Myometrial cell (primary cell): ENCODE data around the genes ERP44, RNF20, CYLC2 and OR13D1.

DNA sequence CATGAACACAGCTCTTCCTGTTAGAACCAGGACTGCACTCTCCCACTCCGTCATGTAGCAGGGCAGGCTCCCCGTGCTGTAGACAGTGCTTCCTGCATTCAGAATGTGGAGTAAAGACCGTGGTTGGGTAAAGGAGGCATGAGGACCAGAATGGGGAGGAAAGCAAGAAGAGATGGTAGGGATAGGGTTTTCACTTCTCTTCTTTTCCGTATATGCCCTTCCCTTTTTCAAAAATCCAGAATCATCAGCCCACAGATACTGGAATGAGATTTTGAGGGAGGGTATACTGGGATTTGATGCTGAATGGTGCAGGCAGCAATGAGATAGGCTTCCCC, 4.1 kb downstream of the SEC61B start:
- RAMPAGE, long total RNA: no peak

DNA sequence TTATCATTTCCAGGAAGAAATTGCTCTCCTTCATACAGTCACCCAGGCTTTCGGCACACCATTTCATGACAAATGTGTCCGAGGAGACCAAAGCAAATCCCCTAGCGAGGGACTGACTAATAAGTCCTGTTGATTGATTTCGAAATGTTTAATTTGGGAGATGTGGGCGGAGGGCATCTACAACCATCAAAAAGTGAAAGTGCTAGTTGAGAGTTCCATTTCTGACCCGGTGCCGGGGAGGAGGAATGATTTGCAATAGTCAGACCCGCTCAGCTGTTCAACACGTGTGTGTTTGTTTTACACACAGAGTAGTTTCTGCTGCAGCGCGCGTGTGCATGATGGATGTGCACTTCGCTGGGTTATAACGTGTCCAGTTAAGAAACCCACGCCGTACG, 908 bp upstream of the NR4A3 start:
- RAMPAGE, long total RNA: no peak

- RAMPAGE, long total RNA: no peak
Observed at GRCh38 chr9:99823381-99823653, 1.6 kb downstream of the NR4A3 start.

GRCh38 chr9:99824553-99825148, 3.0 kb downstream of the NR4A3 start:
- RAMPAGE, long total RNA: no peak

- RAMPAGE, long total RNA: no peak
Observed at GRCh38 chr9:99931310-99931918, 25.0 kb downstream of the STX17 start.

DNA sequence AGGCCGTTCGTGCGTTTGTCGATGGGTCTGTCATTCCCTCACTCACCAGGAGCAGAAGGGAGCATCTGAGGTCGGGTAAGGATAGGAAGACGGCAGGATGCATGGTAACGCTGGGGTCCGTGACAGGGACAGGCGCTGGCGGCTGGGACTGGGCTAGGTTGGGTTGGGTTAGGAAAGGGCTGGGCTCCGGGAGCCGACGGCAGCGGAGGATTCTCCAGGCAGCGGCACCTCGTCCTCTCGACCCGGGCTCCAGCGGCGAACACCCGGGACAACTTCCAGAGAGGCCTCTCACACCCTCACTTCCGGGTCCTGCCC, at the start of gene ERP44:
Gene ERP44, minus strand, starts transcription at position 263 of the 315 bp plus-strand sequence.
- RAMPAGE, long total RNA: start-site peak on the minus strand centred at position 258 of the sequence, 39 bp wide, 22 and 487 reads in 2 replicates

DNA sequence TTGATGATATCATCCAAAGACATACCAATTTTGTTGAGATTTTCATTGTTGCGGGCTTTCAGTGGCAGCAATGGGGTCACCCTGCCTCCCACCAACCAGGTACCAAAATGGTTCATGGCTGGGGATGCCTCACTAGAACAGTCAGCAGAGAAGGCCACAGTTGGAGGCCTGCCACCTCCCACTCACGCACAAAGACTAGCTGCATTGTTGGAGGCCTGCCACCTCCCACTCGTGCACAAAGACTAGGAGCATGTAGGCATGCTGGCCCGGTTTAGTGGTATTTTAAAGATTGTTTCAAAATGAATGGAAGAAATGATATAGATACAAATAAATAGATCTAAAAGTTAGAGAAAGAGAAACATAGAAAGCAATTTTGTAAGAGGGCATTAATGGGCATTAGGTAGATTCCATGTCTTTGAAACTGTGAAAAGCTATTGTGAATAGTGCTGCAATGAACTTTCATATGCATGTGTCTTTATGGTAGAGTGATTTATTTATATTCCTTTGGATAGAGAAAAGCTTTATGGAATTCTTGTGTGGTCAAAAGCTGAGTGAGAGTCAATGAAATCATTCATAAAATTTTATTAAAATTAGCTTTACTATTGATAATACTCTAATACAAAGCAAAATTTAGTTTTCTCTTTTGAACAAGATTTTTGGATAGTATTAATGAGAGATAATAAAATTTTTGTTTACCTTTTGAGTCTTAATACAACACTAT, 8.2 kb downstream of the BAAT start:
- RAMPAGE, long total RNA: no peak

DNA sequence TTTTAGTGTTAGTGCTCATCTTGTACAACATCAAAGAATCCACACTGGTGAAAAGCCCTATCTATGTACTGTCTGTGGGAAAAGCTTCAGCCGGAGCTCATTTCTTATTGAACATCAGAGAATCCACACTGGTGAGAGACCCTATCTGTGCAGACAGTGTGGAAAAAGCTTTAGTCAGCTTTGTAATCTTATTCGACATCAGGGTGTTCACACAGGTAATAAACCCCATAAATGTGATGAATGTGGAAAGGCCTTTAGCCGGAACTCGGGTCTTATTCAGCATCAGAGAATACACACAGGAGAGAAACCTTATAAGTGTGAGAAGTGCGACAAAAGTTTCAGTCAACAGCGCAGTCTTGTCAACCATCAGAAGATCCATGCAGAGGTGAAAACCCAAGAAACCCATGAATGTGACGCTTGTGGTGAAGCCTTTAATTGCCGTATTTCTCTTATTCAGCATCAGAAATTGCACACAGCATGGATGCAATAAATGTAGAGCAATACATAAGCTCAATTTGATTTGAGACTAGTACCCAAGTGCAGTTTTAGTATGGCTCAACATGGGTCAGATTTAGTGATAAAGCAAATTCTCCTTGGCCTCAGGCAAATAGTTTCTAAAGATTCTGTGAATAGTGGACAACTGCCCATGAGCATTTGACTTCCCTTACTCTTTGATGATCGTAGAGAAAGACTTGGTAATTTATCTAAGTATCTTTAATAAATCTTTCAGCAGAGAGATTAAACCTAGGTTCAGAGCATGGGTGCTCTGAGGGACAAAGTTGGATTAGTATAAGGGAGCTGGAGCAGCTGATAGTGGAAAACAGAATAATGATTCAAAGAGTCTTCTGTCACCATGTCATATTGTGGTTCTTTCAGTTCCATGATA, 10.8 kb downstream of the ZNF189 start:
- RAMPAGE, long total RNA: no peak

DNA sequence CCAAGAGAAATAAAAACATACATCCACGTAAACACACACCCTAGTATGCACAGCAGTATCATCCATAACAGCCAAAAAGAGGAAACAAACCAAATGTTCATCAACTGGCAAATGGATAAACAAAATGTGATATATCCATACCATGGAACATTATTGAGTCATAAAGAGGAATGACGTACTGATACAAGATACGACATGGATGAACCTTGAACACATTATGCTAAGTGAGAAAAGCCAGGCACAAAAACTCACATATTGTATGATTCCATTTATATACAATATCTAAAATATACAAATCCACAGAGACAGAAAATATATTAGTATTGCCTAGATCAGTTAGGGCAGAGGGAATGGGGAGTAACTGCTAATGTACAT, 8.3 kb upstream of the ALDOB start:
- RAMPAGE, long total RNA: no peak

DNA sequence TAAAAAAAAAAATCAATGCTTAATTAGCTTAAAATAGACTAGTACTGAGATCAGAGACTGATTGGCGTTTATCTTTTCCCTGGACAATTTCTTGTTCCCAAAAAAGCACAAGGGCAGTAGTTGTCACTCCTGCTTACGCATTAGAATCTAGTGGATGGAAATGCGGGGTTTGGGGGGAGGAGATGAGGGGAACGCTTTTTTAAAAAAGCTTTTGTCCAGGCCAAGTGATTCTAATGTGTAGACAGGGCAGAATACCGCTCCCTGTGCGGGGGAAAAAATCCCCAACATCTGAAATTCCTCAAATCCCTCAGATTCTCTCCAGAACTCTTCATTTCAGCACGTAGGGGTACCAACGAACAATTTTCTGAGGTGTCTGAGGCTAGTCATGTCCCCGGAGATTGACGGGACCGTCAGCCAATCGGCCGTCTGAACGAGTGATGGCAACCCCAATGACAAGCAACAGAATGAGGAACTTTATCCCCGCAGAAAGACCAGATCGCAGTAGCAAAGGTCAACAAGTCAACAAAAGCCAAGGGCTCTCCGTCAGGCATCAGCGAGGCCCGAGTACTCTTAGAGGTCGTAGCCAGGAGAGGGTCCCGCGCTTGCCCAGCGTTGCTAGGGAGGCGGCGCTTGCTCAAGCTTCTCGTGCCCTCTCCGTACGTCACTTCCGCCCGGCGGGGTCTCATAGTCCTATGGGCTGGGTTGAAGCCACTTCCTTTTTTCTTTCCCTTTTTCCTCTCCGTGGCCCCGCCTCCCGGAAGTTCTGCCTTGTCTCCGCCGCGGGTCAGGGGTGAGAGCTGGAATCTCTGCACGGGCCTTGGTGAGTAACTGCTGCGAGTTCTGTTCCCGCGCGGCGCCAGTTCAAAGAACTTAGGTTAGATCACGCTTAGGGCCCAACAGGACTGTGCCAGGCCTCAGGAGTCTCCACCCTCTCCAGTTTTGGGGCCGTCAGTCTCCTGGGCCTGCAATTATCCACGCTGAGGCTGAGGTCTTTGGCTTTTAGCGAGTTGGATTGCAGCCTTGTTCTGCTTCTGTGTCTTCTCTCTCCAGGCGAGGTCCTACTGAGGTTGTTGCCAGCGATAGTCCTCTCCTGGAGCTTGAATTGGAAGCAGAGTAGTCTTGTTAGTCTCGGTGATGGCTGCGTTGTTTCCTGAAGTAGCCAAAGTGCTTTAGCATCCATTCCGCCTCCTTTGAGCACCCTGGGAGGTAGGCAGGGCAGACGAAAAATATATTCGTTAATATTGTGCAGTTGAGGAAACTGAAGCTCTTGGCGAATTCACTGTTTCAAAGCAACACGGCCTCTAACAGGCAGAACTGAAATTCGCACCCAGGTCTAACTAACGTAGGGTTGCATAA, at the start of gene RNF20:
Gene RNF20, plus strand, starts transcription at position 759 of the 1,356 bp plus-strand sequence.
- RAMPAGE, long total RNA: start-site peak on the plus strand centred at position 786 of the sequence, 69 bp wide, 45 and 103 reads in 2 replicates

GRCh38 chr9:101551993-101552880, 18.6 kb downstream of the RNF20 start:
- RAMPAGE, long total RNA: no peak

- RAMPAGE, long total RNA: no peak
Observed at GRCh38 chr9:101572373-101572704, 22.4 kb downstream of the PPP3R2 start.

- RAMPAGE, long total RNA: no peak
Observed at GRCh38 chr9:101594656-101594855, 213 bp downstream of the PPP3R2 start.

GRCh38 chr9:101723426-101723792, 15.0 kb downstream of the GRIN3A start:
- RAMPAGE, long total RNA: no peak

DNA sequence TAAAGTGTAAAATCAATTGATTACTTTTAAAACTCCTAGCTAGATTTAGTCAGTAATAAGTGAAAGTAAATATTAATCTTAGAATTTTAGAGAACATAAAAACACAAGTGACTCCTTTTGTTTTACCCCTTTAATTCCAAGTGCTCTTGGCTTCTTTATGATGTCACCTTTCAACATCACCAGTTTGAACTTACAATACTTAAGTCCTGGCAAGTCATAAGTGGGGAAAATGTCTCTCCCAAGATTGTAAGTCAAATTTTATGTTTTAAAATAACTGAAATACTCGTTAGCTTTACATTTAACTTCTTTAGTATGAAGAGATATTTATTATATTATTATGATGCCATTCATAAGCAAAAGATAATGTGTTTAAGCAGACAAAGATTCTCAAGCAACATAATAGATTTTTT, at the start of gene CYLC2:
Gene CYLC2, plus strand, starts transcription at position 182 of the 410 bp plus-strand sequence.
- RAMPAGE, long total RNA: no peak

DNA sequence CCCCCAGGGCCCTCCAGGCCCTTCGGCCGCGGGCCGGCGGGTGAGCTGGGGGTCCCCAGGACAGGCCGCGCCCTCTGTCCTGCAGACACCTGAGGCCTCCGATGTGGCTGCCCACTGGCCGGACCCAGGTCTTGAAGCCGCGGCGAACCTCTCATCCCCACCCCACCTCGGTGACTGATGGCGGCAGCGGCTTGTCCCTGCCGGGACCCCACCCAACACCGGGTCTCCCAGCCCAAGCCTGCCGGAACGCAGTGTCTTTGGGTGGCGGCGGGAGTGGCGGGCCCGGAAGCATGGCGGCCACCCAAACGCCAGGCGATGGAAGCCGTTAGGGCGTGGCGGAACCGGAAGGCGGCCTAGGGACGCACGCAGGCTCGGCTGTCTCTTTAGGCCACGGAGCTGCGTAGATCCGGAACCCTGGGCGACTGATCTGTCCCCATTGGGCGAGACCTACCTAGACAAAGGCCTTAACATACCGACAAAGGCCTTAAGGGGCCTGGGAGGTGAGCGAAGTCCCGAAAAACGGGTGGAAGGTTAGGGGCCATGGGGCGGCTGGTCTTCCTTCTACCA, 94.7 kb upstream of the SMC2 start:
- RAMPAGE, long total RNA: no peak

GRCh38 chr9:104694317-104694784, at the start of gene OR13D1:
Gene OR13D1 (plus strand): TSS chr9:104694518.
- RAMPAGE, long total RNA: no peak

- RAMPAGE, long total RNA: no peak
Observed at GRCh38 chr9:104844756-104845019, 80.8 kb downstream of the NIPSNAP3B start.

DNA sequence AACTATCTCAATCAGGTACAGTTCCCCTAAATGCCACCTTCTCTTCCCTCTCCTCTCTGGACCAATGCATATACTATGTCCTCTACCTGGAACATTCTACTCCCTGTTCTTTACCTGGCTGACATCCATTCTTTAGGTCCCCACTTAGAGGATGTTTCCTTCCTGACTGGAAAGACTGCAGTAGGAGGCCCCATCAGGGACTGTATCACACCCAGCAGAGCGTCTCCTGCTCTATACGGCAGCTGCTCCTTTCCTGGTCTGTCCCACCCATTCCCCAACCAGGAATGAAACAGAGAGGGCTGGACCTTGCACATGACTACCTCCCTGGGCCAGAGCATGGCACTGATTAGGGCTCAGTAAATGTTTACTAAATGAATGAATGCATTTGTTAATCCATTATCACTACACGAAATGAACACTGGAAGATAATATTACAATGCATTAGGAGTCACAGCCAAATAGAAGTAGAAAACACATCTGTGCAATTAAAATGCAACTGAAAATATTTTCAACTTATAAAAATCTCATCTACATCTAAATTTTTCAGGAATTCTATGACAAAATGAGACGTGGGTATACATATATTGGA, 76.4 kb downstream of the ABCA1 start:
- RAMPAGE, long total RNA: no peak

- RAMPAGE, long total RNA: no peak
Observed at GRCh38 chr9:104882679-104883449, 45.1 kb downstream of the ABCA1 start.